Metastatic Liver Carcinoma in the Lung (tissue), 2 donors: ENCODE measurements around the genes TRIM64 and C11orf97.

- PRO-cap, 2 experiments: no peak in any of the 2 experiments
These were observed at the start of gene TRIM64 for GRCh38 chr11:89965683-89966217. TSS of gene TRIM64 (plus strand) at chr11:89966037.

GRCh38 chr11:90431794-90432101 is 208.9 kb upstream of the CHORDC1 start:
- PRO-cap, 2 experiments: no peak in any of the 2 experiments

- PRO-cap, 2 experiments: no peak in any of the 2 experiments
These were observed 446 bp downstream of the MTNR1B start for GRCh38 chr11:92969941-92970253.

DNA sequence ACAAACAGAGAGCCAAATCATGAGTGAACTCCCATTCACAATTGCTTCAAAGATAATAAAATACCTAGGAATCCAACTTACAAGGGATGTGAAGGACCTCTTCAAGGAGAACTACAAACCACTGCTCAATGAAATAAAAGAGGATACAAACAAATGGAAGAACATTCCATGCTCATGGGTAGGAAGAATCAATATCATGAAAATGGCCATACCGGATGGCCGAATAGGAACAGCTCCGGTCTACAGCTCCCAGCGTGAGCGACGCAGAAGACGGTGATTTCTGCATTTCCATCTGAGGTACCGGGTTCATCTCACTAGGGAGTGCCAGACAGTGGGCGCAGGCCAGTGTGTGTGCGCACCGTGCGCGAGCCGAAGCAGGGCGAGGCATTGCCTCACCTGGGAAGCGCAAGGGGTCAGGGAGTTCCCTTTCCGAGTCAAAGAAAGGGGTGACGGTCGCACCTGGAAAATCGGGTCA is 90.3 kb downstream of the DEUP1 start:
- PRO-cap, 2 experiments: no peak in any of the 2 experiments

- PRO-cap, 2 experiments: no peak in any of the 2 experiments
These were observed 6.7 kb downstream of the SMCO4 start for GRCh38 chr11:93536570-93536896.

DNA sequence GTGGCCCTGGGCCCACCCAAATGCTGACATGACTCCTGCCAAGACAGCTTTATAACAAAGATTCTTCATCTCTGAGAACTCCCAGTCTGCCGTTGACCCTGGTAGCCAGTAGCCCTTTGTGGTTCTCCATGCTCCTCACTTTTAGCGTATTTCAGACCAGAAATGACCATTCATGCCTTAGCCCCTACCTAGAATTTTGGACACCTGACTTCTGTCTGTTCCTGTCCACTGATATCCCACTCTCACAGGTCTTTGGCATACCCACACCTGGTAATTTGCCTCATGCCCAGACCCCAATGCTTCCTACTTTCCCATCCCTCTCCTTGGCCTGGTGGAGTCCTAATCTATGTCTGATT is 25.2 kb upstream of the CEP295 start:
- PRO-cap, 2 experiments: no peak in any of the 2 experiments

GRCh38 chr11:93731242-93731972 is 9.9 kb downstream of the TAF1D start:
- PRO-cap, 2 experiments: no peak in any of the 2 experiments

DNA sequence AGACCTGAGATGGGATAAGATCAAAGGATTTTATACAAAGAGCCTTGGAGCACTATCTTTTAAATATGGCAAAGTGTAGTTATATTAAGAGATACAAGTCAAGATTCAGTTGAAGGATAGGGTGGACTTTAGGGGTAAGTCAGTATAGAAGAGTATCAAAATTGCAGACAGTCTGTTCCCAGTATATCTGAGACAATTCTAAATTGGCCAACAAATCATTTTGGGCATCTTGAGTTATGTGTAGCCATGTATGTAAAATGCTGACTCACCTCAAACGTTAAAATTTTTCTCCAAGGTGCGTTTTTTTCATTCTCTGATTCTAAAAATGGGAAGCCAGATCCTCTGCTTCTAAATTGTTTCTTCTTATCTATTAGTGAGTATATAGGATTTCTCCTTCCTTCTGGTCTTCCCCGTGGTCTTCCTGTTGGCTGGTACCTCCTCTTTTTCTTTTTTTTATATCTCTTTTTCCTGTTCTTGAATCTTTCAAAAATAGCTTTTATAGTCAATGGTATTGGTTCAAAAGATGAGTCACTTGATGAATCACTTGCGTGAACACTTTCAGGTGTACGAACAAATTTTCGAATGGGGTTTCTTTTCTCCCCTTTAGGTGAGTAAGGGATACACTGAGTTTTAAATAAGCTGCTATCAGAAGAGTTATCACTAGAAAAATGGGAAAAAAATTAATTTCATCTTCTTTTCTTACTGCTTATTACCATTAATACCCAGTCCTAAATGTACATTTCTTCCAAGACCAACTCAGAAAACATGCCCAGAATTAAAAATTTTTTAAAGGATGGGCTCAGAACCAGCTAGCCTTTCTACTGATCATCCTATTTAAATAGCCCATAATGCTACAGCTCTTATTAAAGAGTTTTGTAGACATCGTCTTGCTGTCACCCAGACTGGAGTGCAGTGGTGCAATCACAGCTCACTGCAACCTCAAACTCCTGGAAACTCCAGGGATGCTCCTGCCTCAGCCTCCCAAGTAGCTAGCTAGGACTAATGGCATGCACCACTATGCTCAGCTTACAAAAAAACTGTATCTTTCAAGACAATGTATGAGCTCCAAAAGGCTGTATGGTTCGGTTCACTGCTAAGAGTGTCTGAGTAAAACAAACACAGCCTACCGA is 3.1 kb downstream of the TAF1D start:
- PRO-cap, 2 experiments: no peak in any of the 2 experiments

DNA sequence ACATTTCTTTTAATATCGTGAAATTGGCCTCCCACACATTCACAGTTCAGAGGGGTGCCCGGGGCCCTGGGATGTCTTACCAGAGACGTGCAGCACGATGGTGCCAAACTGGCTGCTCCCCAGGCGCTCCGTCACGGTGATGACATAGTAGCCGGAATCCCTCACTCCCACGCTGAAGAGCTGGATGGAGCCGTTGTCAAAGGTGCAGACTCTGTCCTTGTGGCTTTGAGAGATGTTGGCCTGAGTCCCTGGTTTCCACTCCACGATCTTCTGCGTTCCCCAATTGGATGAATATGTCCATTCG is 29.5 kb downstream of the VSTM5 start:
- PRO-cap, 2 experiments: no peak in any of the 2 experiments

GRCh38 chr11:94512237-94512968 is at the start of gene C11orf97:
TSS of gene C11orf97 (plus strand) at chr11:94512461.
- PRO-cap, 2 experiments: peak in 1 of 2 experiments; most common plus-strand start chr11:94512808 (in 1); most common minus-strand start chr11:94512703 (in 1)

DNA sequence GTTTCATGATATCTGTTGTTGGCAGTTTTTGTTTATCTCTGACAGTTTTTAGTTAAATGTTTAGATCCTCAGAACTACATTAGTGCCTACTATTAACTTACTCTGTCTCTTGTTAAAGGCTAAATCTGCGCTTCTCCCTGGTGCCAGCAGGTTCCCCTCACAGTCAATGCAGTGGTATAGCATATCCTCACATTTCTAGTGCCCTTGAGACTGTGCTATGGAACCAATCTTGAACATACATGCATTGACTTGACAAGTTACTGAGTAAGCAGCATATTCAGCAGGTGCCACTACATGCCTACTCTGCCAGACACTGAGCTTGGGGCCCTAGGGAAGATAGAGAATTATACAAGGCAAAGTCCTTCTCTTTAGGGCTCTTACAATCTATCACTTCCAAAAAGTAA is 3.1 kb downstream of the FUT4 start:
- PRO-cap, 2 experiments: no peak in any of the 2 experiments

- PRO-cap, 2 experiments: no peak in any of the 2 experiments
These were observed 83.0 kb downstream of the PIWIL4 start for GRCh38 chr11:94650072-94650574.

- PRO-cap, 2 experiments: no peak in any of the 2 experiments
These were observed 83.5 kb downstream of the PIWIL4 start for GRCh38 chr11:94650575-94651101.

- PRO-cap, 2 experiments: no peak in any of the 2 experiments
These were observed 92.9 kb downstream of the CWC15 start for GRCh38 chr11:94880337-94880977.

GRCh38 chr11:95080971-95082133 is 8.3 kb upstream of the ENDOD1 start:
- PRO-cap, 2 experiments: no peak in any of the 2 experiments

DNA sequence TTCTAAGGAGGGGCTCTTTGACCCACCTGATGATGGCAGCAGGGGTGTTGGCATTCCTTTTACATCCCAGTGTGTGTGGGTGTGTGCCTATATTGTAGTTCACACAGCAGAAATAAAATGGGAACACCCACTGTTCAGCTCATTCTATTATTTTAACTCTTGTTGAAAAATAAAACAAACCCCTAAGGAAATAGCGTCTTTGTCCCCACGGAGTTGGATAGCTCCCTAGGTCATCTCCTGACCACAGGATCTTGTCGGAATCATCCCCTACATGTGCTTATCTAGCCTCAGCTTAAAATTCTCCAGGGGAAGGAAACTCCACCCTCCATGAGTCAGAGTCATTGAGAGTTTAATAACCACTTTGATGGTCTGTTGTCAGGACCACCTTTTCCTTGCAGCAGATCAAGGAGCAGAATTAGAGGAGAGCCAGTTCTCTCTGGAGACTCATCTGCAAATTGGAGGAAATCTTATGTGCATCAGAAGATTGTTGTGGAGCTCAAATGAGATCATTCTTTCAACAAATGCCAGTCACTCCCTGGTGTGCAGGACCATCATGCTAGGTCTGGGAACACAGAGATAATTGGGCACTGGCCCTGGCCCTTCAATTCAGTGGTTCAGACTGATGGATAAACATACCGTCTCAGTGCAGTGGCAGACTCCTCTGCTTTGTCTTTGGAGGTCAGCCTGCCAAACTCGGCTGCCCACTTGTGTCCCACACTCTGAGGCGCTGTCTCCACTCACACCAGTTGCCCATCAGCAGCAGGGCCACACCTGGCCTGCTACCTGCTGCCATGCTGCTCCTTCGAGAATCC is 19.5 kb downstream of the ENDOD1 start:
- PRO-cap, 2 experiments: no peak in any of the 2 experiments

DNA sequence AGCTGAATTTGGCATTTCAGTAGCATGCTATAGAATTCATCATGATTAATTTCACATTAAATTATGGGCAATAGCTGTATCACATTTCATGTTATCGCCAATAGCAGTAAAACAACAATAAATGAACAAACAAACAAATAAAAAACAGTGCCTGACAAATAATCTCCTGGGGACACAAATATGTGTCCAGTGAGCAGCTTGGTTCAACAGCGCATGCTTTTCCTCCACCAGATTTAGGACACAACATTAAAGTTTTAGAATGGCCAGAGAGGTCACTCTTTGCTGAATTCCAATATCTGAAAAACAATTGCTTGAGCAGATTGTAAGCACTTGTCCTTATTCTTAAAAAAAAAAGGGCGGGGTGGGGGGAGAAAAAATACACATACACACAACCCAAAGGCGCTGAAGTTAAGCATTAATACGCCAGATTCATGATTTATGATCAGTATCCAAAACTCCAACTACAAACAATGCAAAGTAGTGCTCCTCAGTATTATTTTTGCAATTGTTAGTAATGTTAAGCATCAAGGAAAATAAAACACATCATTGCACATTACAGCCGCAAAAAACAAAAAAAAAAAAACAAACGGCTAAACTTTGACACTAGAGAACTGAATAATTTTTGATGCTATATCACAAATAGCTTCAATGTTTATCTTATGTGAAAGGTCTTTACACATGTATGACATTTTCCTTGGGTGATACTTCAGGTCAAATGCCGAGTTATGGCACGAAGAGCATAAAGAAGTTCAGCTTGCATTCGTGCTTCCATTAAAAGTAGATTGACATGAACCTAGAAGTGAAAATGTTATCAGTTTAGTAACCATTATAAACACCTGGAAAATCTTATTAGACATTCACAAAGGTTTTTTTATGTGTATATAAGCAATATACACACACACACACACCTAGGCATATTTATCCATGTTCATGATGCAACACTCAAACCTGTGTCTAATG is 58.2 kb downstream of the SESN3 start:
- PRO-cap, 2 experiments: no peak in any of the 2 experiments

DNA sequence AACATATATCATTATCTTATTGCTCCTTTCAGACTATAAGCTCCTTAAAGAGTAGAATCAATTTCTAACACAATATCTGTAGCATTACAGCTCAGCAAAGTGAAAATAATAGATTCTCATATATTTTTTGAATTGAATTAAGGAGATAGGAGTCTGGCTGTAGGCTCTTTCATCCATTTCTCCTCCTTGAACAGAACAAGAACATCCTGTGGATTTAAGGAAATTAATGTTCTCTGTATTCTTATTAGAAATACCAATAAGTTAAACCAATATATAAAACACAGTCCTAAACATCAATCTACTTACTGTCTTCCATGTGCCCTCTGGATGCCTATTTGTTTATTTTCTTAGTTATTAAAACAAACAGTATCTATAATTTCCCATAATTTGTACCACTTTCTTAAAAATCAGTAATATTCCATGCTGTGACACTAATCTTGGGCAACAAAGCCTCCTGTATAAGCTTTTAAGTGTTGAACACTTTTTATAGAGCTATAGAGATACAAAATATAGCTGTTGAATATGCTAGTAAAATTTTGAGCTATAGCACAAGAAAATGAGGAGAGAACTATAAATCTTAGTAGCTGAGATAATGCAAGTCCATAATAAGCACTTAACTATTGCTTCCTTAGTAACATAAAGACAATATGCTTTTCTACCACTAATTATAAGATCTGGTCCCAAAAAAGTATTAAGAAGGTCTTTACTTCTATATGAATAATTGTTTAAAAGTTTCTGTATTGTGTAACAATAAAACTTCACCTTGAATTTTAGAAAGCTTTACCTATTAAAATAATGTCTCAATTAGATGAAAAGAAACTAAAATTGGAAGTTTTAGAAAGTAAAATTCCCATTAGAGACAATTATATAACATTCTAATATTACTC is 28.6 kb downstream of the SESN3 start:
- PRO-cap, 2 experiments: no peak in any of the 2 experiments

- PRO-cap, 2 experiments: no peak in any of the 2 experiments
These were observed 2.0 kb downstream of the SESN3 start for GRCh38 chr11:95229090-95229370.

DNA sequence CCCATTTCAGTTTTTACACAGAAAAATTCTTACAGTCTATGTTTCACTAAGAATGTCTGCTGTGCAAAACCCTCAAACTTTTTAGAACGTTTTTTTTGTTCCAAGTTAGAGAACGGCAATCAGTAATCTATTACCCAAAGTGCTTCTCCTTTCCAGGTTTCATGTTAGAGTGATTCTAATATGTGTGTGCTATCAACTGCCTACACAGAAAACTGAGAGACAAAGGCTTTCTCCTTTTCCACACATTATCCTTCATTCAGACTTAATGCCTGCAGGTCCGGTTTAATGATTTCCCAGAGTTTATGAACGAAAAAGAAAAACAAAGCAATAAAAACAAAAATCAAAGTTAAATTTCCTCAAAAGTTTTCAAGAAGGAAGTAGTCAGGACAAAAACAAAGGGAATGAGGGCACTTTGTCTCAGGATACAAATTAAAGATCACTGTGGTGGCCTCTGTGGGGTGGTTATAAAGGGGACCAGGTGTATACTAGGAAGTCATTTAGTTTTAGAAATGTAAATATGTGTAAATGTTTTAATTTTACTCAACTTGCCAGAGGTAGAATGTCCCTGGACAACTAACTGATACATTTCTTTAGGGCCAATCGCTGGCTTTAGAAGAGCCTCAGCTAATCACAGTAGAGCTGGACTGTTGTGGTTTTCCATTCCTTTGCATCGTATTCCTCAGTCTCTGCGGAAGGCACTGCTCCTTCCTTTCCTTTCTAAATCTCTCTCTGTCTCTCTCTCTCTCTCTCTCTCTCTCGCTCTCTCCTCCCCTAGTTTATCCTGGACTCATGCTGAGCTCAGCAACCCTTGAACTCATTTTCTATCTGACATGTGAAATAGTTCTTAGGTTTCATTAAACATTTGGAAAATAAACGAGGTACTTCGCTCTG is 11.5 kb upstream of the SESN3 start:
- PRO-cap, 2 experiments: no peak in any of the 2 experiments